Foreskin fibroblast (primary cell): ENCODE measurements around the genes ZMIZ2, CCDC201 and IGFBP1.

DNA sequence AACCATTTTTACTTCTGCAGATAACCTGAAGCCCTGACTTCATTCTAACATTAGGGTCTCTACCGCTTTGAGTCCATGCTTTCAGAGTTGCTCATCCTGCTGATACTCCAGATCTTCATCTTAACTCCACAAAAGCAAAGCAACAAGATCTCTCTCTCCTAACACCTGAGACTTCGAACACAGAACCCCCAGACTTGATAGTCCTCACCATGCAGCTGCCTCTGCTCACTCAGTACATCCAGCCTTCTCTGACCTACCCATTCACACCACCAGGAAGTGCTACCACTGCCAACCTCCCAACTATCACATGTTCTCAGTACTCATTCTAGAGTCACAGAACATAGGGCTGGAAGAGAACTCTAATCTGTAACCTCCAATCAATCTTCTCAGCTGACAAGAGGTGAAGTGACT lies 3.9 kb downstream of the NUDCD3 start:
- RRBS = no CpG with 5 or more reads among the region's 2 CpGs

DNA sequence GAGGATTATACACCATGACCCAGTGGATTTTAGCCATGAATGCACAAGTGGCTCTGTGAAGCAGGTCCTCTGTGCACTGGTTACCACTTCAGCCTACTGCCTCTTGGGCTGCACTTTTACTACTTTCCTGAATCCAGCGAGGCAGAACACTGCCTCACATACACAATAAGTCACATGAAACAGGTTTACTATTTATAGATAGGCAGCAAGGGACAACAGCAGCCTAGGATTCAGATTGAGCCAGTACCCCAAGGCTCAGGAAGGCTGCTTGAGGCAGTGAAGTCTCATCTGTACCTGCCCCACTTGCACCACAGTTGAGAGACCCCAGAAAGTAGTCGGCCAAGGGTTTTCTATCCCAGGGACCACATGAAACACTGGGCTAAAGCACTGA lies 10.4 kb upstream of the OGDH start:
- RRBS = no CpG with 5 or more reads among the region's 2 CpGs

- RRBS = 1% methylated on average over 48 of the region's 100 CpGs
Observed at GRCh38 chr7:44748004-44749013, at the start of gene ZMIZ2. TSS of gene ZMIZ2 (plus strand) at chr7:44748847.

- RRBS = no CpG with 5 or more reads among the region's 5 CpGs
Observed at GRCh38 chr7:44829642-44830250, 18.1 kb downstream of the H2AZ2 start.

DNA sequence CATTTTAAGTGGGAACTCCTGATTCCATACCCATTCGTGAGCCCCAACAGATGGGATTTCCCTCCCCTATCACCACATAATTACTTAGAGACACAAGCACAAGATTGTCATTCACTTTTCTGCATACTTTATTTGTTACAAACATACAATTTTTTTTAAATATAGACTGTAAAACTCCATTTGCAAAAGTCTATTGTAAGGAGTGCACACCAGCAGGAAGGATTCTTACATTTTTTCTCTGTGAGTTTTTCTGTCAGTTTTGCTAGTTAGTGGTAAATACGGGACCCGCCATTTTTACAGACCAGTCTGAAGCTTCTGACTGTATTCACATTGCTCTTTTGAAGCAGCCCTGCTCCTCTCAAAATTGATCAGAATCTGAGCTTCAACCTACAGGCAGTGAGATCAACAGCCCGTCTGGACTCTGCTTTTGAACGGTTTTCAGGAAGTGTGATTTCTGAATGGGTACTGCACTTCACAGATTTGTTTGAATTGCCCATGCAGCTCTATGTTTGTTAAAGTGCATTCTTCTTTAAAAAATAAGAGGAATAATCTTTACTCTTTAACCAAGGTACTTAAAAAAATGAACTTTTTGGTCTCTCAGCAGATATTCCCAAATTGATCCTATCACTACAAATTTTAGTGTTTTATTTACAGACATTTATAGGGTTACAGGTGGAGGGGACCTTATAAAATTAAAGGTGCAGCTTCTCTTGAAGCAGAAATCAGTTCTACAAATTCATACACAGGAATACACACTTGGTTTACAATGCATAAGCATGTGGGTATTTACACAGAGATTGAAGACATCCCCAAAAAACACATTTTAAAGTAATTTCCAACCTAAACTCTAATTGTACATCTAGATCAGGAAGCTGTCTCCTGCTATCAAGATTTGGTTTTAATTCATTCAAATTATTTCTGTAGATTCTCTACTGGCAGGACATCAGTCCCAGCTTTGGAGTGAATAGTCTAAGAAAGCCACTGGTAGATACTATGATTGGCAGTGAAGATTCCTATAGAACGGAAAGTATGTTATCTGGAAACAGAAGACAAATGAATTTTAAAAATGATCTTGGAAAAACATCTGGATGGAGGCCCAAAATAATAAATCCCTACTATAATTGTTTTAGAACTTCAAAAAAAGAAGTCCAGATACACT lies 8.8 kb downstream of the PURB start:
- RRBS = no CpG with 5 or more reads among the region's 6 CpGs

- RRBS = no CpG with 5 or more reads among the region's 4 CpGs
Observed at GRCh38 chr7:44883429-44884067, 1.8 kb downstream of the PURB start.

GRCh38 chr7:44891334-44891833 lies 6.1 kb upstream of the PURB start:
- RRBS = no CpG with 5 or more reads among the region's 2 CpGs

DNA sequence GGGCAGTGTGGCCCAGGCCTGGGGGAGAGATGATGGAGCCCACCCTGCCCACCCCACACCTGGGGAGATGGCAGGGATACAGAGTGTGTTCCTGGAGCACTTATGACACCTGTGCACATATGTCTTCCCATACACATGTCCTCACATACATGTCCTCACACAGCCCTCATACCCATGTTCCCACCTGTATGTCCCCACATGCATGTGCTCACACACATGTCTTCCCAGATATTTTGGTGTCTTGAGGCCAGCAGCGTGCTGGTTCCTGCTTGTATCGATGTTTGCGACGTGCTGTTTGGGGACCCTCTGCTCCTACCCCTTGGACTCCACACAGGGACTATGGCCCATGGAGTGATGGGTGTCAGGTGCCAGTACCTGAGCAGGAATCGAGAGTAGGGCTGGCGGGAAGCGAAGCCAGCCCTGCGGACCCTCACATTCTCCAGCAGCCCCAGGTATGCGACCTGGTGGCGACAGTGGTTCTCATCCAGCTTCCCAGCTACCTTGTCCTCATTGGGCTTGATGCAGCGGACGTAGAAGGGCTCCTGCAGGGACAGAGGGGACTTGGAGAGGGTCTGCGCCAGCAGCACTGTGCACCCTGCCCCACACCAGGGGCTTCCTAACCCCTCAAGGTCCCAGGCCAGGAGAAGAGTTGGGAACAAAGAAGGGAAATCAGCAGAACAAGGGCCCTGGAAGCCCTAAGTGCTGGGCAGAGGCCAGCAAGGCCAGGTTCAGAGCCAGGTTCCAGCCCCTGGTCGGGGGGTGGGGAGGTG lies 12.3 kb downstream of the MYO1G start:
- RRBS = no CpG with 5 or more reads among the region's 14 CpGs

DNA sequence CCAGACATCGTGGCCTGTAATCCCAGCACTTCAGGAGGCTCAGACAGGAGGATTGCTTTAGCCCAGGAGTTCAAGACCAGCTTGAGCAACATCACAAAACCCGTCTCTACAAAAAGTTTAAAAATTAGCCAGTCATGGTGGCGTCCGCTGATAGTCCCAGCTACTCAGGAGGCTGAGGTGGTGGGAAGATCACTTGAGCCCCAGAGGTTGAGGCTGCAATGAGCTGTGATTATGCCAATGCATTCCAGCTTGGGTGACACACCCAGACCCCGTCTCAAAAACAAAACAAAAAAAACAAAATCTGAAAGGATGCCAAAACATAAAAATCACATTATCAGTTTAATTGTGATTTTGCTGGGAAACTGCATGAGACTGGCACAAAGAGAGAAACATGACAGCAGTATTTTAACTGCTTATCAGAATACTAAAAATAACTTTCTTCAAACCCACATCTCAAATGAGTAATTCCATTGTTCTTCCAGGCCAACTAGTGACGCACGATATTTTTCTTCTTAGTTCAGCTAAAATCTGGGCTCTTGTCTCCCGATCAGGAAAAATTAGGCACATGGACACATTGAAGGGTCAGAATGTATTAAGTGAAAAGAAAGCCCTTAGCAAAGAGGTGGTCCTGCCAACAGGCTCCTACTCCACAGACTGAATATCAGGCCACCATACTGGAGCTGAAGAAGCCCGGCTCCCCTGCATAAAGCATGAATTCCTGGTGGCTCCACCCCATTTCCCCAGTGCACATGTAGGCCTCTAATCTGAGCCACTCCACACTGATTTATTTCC lies 9.7 kb upstream of the CCM2 start:
- RRBS = no CpG with 5 or more reads among the region's 9 CpGs

DNA sequence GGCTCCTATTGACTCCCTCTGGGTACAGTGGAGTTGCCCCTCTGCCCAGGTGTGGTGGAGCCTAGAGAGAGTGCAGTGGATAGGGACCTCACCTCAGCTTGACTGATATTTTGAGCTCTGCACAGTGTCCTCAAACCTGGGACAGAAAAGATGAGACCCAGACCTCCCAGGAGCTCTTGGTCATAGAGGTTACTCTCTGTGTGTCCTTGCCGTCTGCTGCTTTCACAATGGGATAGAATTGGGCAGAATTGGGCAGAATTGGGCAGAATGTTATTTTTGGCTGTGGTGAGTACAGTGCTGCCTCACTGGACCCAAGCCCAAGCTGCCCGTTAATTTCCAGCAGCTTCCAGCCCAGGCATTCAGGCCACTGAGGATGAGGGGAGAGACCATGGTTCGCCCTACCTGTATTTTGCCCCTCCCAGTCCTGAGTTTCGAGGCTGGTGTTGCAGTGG lies 23.8 kb downstream of the NACAD start:
- RRBS = no CpG with 5 or more reads among the region's 4 CpGs

DNA sequence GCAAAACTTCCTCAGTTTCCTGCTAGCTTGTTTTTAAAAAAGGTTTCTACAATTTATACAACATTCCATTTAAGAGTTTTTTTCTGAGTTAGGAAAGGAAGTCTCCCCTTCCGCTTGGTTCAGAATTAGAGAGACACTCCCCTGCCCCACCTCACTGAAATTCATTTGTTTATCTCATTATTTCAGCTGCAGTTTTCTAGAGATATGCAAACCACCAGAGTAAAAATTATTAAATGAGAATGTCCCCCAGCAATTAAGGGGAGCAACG lies 82.8 kb downstream of the RAMP3 start:
- RRBS = no CpG with 5 or more reads among the region's 2 CpGs

DNA sequence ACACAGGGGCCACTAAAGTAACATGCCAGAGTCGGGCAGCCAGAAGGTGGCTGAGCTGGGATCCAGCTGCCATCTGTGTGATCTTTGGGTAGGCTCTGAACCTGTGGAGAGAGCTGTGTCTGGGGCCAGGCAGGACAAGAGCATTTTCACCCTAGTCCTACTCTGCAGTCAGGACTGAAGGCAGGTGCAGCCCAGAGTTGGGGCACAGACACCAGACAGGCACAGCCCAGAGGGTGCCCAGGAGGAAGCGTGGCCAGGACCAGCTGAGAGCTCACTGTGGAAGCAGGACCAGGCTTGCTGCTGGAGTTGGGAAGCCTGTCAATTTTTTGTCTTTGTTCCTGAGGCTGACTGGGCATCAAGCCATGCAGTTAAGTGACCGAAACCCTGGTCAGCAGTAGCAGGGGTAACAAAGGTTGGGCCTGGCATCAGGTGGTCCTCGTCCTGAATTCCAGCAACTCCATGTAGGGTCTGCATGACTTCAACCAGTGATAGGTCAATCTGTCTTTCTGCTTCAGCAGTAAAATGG lies 113.6 kb downstream of the ADCY1 start:
- RRBS = no CpG with 5 or more reads among the region's 4 CpGs

- RRBS = no CpG with 5 or more reads among the region's 2 CpGs
Observed at GRCh38 chr7:45744348-45744988, 128.4 kb downstream of the CCDC201 start.

DNA sequence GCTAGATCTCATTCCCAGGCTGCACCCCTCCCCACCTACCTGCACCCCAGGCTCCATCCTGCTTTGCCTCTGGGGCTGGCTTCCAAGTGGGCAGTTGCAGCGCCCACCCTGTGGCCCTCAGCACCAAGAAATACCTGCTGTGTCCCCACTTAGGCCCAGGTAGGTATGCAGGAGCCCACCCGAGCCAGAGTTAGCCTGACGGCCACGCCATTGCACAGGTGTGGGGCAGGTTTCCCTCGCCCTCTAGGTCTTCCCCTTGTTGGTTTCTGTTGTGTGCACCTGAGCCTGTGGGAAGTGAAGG lies at the start of gene CCDC201:
TSS of gene CCDC201 (minus strand) at position 132 of the 301 bp plus-strand sequence.
- RRBS = no CpG with 5 or more reads among the region's 5 CpGs

DNA sequence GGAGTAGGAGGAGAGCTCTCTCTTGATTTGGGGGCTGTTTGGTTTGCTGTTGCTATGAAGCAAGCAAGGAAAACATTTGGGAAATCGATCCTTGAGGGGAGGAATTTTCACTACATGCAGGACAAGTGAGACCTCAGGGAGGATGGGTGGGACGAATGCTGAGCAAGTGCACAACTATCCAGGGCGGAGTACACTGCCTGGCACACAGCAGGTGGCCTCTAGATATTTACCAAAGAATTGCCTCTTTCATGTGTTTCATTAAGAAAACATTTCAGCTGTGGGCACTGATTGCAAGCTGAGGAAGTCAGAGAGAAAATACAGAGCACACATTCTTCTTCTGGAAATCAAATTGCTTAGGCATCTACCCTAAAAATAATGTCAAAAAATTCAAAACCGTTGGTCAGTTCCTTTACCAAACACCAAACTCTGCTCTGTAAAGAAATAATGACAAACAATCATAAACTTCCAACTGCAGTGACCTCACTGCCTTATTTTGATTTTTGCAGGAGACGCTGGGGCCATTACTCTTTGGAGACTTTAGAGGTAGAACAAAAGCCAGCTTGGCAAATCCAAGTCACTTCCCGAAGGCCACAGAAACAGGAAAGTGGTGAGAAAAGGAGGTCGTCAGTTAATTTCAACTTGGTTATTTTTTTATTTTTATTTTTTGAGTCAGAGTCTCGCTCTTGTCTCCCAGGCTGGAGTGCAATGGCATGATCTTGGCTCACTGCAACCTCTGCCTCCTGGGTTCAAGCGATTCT lies 2.6 kb upstream of the IGFBP1 start:
- RRBS = no CpG with 5 or more reads among the region's 9 CpGs

DNA sequence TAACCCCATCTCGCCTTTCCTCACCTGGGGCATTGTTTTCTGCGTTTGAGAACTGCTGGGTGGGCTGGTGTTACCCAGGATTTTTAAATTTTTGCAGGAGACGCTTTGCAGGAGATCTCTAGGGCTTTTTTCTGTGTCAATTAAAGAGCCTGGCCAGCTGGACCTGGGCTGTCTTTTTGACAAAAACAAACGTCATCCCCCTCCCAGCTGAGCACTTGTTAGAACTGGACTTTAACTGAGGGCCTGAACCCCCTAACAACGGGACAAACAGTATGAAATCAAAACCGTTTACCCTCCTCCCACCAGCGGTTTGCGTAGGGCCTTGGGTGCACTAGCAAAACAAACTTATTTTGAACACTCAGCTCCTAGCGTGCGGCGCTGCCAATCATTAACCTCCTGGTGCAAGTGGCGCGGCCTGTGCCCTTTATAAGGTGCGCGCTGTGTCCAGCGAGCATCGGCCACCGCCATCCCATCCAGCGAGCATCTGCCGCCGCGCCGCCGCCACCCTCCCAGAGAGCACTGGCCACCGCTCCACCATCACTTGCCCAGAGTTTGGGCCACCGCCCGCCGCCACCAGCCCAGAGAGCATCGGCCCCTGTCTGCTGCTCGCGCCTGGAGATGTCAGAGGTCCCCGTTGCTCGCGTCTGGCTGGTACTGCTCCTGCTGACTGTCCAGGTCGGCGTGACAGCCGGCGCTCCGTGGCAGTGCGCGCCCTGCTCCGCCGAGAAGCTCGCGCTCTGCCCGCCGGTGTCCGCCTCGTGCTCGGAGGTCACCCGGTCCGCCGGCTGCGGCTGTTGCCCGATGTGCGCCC lies at the start of gene IGFBP1:
TSS of gene IGFBP1 (plus strand) at position 454 of the 811 bp plus-strand sequence.
- RRBS = 2% methylated on average over 15 of the region's 56 CpGs

GRCh38 chr7:45916994-45917671 lies 3.9 kb downstream of the IGFBP3 start:
- RRBS = no CpG with 5 or more reads among the region's 16 CpGs

GRCh38 chr7:46155317-46155817 lies 234.3 kb upstream of the IGFBP3 start:
- RRBS = no CpG with 5 or more reads among the region's 4 CpGs